Stomach (tissue), 7 donors: ENCODE results near the gene TARS2.

DNA sequence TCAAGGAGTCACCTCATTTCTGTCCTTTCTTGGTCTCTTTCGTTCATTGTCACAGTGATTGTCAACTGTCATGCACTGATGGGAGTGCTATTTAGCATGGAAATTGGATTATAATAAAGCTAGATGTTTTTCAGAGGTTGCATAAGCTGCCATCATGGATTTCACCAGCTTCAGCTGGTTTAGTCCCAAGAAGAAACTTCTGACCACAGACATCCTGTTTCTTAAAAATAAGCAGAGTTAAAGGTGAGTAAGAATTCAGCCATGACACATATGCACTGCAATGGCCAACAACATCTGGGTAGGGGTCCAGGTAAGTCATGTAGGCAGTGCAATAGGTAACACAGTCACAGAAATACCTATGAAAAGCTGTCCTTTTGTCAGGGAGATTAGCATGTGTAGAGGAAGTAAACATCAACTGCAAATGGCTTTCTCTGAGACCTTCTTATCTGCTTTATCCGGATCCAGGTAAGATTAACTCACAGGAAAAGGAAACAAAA is 85.6 kb downstream of the PPIAL4G start:
- PRO-cap, result no peak
- RAMPAGE, long total RNA, 5 experiments, result no peak in any of the 5 experiments
- RRBS, result no CpG with 5 or more reads among the region's 2 CpGs

DNA sequence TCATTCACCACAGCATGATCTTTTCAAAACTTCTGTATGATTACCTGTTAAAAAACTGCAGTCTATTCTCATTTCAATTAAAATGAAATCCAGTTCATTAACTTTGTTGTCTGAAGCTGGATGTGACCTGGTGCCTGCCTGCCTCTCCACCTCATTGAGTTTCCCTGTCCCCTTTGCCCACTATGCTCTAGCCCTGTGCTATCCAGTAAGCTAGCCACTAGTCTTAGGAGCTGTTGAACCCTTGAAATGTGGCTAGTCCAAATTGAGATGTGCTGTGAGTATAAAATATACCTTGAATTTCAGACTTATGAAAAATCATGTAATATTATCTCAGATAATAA is 114.1 kb downstream of the PDE4DIP start:
- PRO-cap, result no peak
- RAMPAGE, long total RNA, 5 experiments, result no peak in any of the 5 experiments

- PRO-cap, result no peak
- RAMPAGE, long total RNA, 5 experiments, result start-site peak on the plus strand in 1 of 5 experiments, at chr1:148967582-148967902 at its widest, 13 reads per replicate
- RRBS, result no CpG with 5 or more reads among the region's 3 CpGs
Observed at GRCh38 chr1:148967682-148968126, 123.5 kb downstream of the PDE4DIP start.

DNA sequence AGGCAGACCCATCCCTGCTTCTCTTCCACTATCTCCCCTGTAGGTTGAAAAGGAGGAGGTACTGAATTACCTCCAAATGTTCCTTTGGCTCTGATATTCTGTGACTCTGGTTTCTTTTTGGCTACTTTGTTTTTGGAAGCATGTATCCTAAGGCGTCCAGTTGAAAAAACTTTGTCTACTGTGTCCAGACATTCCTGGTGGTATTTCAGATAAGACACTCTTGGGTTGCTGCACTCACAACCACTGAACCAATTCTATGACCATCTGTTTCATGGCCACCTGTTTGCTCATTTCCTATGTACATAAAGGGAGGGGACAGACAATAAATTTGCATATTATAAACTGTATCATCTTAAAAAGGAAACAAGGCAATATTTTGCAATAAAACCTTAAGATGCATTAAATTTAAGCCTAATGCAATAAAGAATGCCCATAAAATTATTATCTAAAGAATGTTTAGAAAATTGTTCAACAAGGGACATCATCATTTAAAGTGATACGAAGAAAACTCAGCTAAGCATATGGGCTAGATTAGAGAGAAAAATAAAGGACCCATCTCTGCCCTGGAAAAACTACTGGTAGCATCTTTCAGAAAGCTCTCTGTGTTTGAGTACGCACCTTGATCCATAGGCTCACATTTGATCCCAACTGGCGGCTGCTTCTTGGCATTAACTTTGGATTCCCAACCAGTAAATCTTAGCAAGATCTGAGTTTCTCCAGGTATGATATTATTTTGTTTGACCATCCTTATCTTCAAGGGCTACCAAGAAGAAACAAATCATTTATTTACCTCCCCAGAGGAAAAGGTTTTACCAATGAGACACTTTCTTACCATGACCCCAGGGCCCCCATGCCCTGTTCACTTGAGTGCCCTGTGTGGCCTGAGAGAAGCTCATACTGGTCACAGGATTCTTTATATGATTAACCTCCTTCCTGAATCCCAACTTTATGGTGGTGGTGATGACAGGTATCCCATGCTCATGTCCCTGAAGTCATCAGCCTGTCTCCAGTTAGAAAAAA is 12.9 kb downstream of the NBPF9 start:
- PRO-cap, result no peak
- RAMPAGE, long total RNA, 5 experiments, result start-site peak on the minus strand in 1 of 5 experiments, centred at position 494 of the sequence, 11 reads per replicate
- RRBS, result no CpG with 5 or more reads among the region's 4 CpGs

DNA sequence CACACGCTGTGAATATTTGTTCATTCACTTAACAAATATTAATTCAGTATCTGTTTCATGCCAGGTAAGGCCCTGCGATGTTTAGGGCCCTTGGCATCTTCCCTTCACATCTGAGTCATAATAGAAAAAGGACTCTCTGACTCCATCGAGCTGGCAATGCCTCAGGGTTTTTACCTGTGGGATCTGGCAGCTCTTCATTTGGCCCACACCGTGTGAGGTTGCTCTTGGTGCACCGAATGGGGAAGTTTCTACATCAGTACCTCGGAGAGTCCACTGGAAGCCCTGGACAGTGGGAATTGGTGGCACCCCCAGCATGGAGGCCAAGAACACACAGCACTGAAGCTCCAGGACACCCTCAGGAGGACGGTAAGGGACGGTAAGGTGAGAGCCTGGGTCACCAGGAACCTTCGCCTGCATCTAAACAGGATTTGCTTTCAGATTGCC is 5.1 kb downstream of the NBPF9 start:
- PRO-cap, result no peak
- RAMPAGE, long total RNA, 5 experiments, result start-site peak on the minus strand in 1 of 5 experiments, centred at position 332 of the sequence, 6 reads per replicate
- RRBS, result no CpG with 5 or more reads among the region's 9 CpGs

DNA sequence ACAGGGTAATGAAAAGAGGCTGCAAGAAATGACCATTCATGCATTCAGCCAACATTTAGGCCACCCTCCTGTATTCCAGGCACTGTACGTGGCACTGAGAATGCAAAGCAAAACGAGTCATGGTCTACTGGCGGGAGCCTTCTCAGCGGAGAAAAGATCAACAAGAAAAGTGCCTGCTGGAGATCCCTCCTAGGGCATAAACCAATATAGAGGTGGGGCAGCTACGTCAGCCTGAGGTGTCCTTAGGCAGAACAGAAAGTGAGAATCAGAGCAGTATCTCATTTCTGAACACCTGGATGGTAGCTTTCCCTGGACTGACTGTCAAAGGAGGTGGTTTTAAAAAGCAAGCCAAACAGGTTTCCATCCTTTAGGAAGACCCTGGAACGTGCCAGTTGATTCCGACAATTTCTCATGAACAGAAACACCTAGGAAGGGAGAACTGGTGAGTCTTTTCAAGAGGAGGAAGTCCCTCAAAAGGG is 71.4 kb upstream of the NBPF9 start:
- PRO-cap, result no peak
- RAMPAGE, long total RNA, 5 experiments, result no peak in any of the 5 experiments
- RRBS, result no CpG with 5 or more reads among the region's 7 CpGs

GRCh38 chr1:149240298-149240581 is 136.9 kb upstream of the NBPF9 start:
- PRO-cap, result no peak
- RAMPAGE, long total RNA, 5 experiments, result no peak in any of the 5 experiments
- RRBS, result no CpG with 5 or more reads among the region's 11 CpGs

GRCh38 chr1:149608399-149608557 is 24.6 kb downstream of the PPIAL4C start:
- PRO-cap, result no peak
- RAMPAGE, long total RNA, 5 experiments, result no peak in any of the 5 experiments
- RRBS, result no CpG with 5 or more reads among the region's 2 CpGs

GRCh38 chr1:149810616-149811937 is 1.1 kb downstream of the H2BC18 start:
- PRO-cap, result no peak
- RAMPAGE, long total RNA, 5 experiments, result no peak in any of the 5 experiments
- RRBS, result no CpG with 5 or more reads among the region's 24 CpGs

DNA sequence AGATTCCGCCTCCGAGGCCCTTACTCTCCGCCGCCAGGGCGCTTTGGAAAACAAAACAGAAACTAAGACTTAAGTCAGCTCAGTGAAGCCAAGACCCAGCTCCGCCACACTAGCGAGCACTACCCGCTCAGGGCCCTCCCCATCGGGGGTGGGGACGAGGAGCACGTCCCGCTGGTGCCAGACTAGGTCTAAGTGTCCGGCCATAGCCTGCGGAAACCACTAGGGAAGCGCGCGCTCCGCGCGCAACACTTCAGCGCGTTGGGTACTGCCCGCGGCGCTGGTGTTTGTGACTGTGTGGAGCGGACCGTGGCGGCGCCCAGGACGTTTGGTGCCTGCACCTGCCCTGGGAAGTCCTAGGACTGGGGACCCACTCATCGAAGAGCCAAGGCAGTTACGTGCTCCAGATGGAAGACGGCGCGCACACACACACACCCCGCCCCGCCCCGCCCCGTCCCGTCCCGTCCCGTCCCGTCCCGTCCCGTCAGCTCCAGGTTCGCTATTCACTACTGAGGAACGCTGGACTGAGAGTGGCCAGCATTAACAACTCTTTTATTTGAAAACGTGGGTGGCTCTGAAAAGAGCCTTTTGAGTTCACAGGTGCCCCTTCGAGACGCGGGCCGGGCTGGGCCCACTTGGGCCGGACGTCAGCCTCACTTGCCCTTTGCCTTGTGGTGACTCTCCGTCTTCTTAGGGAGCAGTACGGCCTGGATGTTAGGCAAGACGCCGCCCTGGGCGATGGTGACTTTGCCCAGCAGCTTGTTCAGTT is 711 bp downstream of the H2AC18 start:
- PRO-cap, result no peak
- RAMPAGE, long total RNA, 5 experiments, result no peak in any of the 5 experiments
- RRBS, result no CpG with 5 or more reads among the region's 59 CpGs

DNA sequence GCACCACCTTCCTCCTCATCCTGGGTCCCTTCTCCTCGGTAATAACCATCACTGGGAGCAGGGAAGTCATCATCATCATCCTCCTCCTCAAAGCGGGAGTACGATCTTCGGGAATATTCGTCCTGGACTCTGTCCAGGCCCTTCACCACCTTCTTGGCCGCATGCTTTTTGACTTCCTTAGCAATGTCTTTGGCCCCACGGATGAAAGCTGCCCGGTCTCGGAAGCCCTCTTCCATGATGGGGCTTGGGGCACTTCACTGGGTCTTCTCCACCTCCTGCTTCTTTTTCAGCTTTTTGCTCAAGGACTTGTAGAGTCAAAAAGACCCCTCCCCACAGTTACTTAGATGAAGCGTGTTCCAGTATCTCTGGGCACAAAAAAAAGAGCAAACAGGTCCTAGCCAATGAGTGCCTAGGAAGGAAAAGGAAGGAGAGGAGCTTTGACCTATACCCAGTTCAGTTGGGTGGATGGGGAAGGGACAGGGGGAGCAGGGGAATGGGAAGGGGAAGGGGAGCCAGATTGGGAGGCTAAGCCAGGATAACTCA is 4.0 kb downstream of the SV2A start:
- PRO-cap, result no peak
- RAMPAGE, long total RNA, 5 experiments, result start-site peak on the minus strand in 1 of 5 experiments, centred at position 312 of the sequence, 6 reads per replicate
- RRBS, result no CpG with 5 or more reads among the region's 10 CpGs

DNA sequence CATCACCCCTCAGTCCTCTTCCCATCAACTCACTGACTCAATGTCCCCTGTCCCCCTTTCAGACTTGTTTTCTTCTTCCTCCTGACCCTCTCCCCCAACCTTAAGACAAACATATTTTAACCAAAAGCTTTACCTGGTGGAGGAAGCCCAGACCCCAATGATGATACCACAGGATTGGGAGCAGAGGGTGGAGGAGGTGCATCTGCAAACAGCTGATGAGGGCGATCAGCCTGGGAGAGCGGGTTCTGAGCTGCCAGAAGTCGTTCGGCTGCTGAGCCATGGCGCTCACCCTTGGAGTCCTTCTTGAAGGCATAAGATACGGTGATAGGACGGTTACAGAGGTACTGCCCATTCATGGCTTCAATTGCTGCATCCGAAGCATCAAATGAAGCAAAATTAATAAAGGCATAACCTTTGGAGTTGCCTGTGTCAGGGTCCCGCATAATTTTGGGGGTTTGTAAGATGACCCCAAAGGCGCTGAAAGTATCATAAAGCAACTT is 1.3 kb downstream of the SF3B4 start:
- PRO-cap, result no peak
- RAMPAGE, long total RNA, 5 experiments, result start-site peak on the minus strand in 1 of 5 experiments, centred at position 275 of the sequence, 25 reads per replicate
- RRBS, result no CpG with 5 or more reads among the region's 10 CpGs

GRCh38 chr1:149941799-149942145 is 5.1 kb upstream of the MTMR11 start:
- PRO-cap, result no peak
- RAMPAGE, long total RNA, 5 experiments, result start-site peak on the minus strand in 3 of 5 experiments, at chr1:149941885-149942081 at its widest, 12 to 35 reads per replicate
- RRBS, result no CpG with 5 or more reads among the region's 5 CpGs

DNA sequence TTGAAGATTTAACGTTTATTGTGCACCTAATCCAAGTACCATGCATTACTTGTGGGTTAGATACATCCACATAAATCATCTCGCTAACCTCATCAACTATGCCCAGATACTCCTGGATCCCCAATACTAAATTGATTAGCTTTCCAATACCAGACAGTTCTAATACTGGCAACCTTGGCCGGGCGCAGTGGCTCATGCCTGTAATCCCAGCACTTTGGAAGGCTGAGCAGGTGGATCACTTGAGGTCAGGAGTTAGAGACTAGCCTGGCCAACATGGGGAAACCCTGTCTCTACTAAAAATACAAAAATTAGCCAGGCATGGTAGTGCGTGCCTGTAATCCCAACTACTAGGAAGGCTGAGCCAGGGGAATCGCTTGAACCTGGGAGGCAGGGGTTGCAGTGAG is 15.4 kb downstream of the OTUD7B start:
- PRO-cap, result no peak
- RAMPAGE, long total RNA, 5 experiments, result no peak in any of the 5 experiments
- RRBS, result no CpG with 5 or more reads among the region's 6 CpGs

- PRO-cap, result no peak
- RAMPAGE, long total RNA, 5 experiments, result no peak in any of the 5 experiments
- RRBS, result no CpG with 5 or more reads among the region's 2 CpGs
Observed at GRCh38 chr1:150066569-150066854, 1.1 kb upstream of the VPS45 start.

- PRO-cap, result no peak
- RAMPAGE, long total RNA, 5 experiments, result no peak in any of the 5 experiments
- RRBS, result no CpG with 5 or more reads among the region's 3 CpGs
Observed at GRCh38 chr1:150109508-150109974, 40.2 kb upstream of the PLEKHO1 start.

- PRO-cap, result no peak
- RAMPAGE, long total RNA, 5 experiments, result no peak in any of the 5 experiments
- RRBS, result no CpG with 5 or more reads among the region's 2 CpGs
Observed at GRCh38 chr1:150110298-150110754, 39.4 kb upstream of the PLEKHO1 start.

DNA sequence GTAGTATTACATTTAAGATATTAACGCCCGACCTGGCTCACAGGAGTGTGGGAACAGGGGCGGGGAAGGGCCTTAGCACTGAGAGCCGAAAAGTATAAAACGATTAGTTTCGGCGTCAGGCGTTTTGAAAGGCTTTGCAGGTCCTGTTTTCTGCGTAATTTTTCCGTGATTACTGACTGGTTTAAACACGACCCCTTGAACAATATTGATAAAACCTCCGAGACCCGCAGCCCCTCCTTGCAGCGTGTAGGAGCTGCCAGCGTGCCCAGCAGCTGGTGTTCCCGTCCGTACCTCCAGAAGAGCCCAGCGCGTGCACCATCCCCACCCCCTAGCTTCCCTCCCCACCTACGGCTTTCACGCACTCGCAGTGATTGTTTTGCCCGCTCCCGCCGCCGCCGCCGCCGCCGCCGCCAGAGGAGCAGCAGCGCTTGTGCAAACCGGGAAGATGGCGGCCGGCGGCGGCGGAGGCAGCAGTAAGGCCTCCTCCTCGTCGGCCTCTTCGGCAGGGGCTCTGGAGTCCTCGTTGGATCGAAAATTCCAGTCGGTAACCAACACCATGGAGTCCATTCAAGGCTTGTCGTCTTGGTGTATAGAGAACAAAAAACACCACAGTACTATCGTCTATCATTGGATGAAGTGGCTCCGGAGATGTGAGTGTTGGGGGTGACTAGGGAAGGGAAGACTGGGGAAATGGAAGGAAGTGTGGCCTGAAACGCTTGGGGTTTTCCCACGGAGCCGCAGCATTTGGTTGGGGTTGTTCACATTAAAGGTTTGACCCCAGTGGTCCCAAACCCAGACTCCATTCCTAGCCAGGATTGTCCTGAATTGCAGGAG is 540 bp downstream of the RPRD2 start:
- PRO-cap, result bidirectional peak, plus-strand start at position 440 of the sequence, minus-strand start at position 293 of the sequence; unidirectional peak, minus-strand start at position 684 of the sequence
- RAMPAGE, long total RNA, 5 experiments, result start-site peak on the plus strand in 5 of 5 experiments, centred at positions 411 to 437 of the sequence, 67 to 282 reads per replicate
- RRBS, result no CpG with 5 or more reads among the region's 50 CpGs

- PRO-cap, result no peak
- RAMPAGE, long total RNA, 5 experiments, result start-site peak on the plus strand in 1 of 5 experiments, at chr1:150384094-150384271 at its widest, 8 reads per replicate
- RRBS, result no CpG with 5 or more reads among the region's 5 CpGs
Observed at GRCh38 chr1:150383892-150384522, 20.1 kb downstream of the RPRD2 start.

DNA sequence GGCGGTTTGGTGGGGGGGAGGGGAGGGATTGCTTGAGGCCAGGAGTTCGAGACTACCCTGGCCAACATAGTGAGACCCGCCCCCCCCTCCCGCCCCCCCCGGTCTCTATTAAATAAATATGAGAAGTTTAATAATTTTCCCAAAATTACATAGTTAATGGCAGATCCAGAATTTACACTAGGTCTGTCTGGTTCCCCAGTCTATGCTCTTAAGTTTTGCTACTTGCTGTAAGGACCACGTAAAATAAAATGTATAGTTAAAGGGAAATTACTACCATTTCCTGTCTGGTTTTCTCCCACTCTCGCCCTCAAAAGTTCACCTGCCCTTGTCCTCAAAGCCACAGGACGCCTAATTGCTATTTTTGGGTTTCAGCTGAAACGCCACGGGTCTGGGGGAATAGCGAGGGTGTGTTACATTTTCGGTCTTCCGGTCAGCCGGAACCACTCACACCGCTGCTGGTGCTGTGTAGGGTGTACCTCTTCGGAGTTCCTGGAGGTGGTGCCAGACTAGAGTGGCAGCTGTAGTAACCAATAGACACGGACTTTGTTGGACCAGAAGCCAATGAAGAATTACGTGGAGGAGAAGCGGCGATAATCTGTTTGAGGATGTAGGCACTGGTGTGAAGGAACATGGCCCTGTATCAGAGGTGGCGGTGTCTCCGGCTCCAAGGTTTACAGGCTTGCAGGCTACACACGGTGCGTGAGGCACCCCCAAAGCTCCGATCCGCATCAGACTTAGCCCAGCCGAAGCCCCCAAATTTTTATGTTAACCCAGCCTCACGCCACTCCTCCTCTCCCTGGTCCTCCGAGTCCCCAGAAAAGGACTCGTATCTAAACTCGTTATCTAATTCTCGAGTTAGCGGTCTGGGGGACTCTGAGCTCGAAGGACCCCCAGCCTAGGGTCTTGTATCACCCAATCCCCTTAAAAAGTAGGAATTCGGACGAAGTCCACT is at the start of gene TARS2:
TARS2 (plus strand) TSS at position 598 of the 952 bp plus-strand sequence.
- PRO-cap, result bidirectional peak, plus-strand start at position 610 of the sequence, minus-strand start at position 454 of the sequence
- RAMPAGE, long total RNA, 5 experiments, result start-site peak on the plus strand in 3 of 5 experiments, centred at positions 610 to 616 of the sequence, 19 to 75 reads per replicate
- RRBS, result 12% methylated on average over 1 of the region's 36 CpGs